ENCODE results near the gene ZP3.

GRCh38 chr7:76329214-76329663 lies 26.8 kb downstream of the HSPB1 start:
- RRBS: no CpG with 5 or more reads among the region's 17 CpGs

GRCh38 chr7:76331157-76331681 lies 27.6 kb downstream of the YWHAG start:
- RRBS: no CpG with 5 or more reads among the region's 5 CpGs

DNA sequence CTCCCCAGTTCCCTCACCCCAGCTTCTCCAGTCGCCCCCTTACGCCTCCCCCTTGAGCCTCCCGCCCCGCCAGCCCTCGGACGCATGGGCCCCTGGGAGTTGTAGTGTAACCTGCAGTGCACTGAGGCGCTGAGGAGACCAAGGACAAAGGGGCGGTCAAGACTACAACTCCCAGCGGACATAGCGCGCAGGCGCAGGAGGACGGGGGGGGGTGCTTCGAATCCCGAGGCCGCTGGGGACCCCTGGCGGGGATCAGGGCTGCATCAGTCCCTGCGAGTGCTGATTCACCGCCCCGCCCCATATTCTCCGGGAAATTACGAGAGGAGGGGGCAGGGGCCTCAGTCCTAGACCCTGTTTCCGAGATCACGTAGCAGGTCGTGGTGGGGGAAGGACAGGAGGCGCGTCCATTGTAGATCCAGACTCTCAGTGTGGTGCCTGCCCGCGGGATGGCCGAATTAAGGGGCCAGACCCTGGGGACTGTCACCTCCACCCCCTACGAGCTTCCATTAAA lies 472 bp upstream of the YWHAG start:
- RRBS: no CpG with 5 or more reads among the region's 31 CpGs

GRCh38 chr7:76424758-76425051 lies at the start of gene ZP3:
TSS of gene ZP3 (plus strand) at chr7:76424950.
- RRBS: no CpG with 5 or more reads among the region's 2 CpGs

- RRBS: no CpG with 5 or more reads among the region's 1 CpG
Observed at GRCh38 chr7:76439605-76439971, 14.8 kb downstream of the ZP3 start.

- RRBS: 0% methylated on average over 1 of the region's 35 CpGs
Observed at GRCh38 chr7:76516020-76516527, 5.7 kb downstream of the UPK3B start.

- RRBS: no CpG with 5 or more reads among the region's 5 CpGs
Observed at GRCh38 chr7:76583825-76584490, 40.9 kb upstream of the SPDYE16 start.

GRCh38 chr7:76590697-76591414 lies 36.2 kb downstream of the POMZP3 start:
- RRBS: no CpG with 5 or more reads among the region's 7 CpGs

DNA sequence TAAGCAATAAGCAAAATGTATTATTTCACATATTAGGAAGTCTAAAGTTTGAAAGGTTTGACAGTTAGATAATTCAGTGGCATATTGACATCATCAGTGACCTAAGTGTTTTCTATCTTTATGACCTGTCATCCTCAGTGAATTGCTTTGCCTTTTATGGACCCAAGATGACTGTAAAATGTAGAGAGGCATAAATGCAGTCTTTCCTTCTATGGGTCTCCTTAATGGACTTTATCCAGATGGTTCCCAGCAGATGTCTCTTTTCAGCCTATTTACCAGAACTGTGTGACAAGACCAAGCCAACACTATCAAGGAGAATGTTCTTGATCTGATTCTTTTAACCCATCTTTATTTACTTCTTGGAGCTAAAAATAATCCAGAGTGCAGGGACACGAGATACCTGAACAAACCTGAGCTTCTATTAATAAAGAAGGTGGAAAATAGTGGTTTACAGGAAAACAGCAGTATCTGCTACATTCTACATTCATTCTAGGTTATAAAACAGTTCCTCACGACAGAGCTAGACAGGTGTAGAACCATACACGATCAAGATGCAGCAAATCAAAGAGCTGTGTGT lies 192.8 kb downstream of the SPDYE17 start:
- RRBS: no CpG with 5 or more reads among the region's 3 CpGs

DNA sequence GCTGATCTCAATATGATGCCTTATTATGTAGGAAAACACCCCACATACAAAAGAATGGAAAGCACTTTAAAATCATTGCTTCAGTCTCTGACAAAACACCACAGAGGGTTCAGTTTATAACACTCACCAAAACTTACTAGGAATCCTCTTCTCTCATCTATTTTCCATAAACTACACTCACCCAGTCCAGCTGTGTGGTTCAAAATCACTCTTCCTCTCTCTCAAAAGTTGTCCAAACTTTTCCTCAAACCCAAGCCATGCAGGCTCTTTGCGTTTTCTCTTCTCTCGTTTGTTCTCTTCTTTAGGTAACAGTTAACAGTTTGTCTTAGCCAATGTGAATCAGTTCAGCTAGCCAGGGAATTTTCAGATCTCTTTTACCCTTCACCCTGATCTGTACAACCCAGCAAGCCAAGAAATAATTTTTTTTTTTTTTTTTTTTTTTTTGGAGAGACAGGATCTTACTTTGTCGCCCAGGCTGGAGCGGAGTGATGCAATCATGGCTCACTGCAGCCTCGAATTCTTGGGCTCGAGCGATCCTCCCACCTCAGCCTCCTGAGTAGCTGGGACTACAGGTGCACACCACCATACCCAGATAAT lies 78.5 kb upstream of the FGL2 start:
- RRBS: no CpG with 5 or more reads among the region's 7 CpGs

DNA sequence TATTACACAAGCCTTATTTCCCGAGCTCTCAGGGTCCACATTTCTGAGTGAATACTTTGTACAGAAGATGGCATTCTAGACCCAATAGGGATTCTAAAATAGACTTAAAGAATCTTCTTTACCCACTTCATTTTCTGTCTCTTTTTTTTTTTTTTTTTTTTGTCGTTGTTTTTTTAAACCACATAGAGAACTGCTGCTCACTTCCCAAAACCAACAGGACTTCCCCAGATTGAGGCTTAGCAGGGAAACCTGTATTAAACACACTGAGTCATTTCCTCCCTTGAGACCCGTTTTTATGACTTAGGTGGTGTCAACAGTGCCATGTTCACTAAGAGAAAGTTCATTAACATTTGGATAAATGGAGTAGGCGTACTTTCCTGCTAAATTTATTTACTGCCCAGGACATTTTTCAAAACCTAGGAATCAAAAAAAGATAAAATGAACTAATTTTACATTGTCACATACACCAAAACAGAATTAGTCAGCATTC lies 85.7 kb downstream of the GSAP start:
- RRBS: no CpG with 5 or more reads among the region's 4 CpGs

GRCh38 chr7:77351371-77352017 lies 64.7 kb downstream of the GSAP start:
- RRBS: no CpG with 5 or more reads among the region's 6 CpGs

GRCh38 chr7:77383345-77383950 lies 32.7 kb downstream of the GSAP start:
- RRBS: no CpG with 5 or more reads among the region's 8 CpGs

GRCh38 chr7:77413179-77413506 lies 3.0 kb downstream of the GSAP start:
- RRBS: no CpG with 5 or more reads among the region's 4 CpGs

DNA sequence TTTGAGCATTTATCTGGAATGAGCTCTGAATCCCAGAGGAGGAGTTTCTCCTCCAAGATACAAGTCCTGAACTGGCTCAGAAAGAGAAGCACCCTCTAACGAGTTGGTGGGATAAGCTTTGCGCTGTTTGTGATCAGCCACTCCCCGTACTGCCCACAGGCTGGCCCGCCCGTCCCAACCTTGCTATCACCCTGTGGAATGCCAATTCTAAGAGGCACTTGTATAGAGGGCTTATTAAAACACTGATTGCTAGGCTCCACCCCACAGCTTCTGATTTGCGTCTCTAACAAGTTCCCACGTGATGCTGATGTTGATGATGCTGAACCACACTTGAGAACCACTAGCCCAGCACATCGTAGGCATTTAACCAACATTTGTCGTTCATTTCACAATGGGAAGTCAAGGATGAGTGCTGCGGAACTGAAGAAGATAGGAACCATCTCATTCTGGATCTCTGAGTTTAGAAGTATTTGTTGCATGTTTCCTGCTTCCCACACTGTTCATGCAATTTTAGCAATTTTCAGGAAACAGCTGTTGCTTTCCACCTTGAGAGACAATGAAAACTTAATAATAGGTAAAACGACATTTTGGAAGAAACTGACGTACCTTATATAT lies 12.7 kb upstream of the GSAP start:
- RRBS: no CpG with 5 or more reads among the region's 12 CpGs

GRCh38 chr7:77452815-77453190 lies 36.7 kb upstream of the GSAP start:
- RRBS: no CpG with 5 or more reads among the region's 3 CpGs

DNA sequence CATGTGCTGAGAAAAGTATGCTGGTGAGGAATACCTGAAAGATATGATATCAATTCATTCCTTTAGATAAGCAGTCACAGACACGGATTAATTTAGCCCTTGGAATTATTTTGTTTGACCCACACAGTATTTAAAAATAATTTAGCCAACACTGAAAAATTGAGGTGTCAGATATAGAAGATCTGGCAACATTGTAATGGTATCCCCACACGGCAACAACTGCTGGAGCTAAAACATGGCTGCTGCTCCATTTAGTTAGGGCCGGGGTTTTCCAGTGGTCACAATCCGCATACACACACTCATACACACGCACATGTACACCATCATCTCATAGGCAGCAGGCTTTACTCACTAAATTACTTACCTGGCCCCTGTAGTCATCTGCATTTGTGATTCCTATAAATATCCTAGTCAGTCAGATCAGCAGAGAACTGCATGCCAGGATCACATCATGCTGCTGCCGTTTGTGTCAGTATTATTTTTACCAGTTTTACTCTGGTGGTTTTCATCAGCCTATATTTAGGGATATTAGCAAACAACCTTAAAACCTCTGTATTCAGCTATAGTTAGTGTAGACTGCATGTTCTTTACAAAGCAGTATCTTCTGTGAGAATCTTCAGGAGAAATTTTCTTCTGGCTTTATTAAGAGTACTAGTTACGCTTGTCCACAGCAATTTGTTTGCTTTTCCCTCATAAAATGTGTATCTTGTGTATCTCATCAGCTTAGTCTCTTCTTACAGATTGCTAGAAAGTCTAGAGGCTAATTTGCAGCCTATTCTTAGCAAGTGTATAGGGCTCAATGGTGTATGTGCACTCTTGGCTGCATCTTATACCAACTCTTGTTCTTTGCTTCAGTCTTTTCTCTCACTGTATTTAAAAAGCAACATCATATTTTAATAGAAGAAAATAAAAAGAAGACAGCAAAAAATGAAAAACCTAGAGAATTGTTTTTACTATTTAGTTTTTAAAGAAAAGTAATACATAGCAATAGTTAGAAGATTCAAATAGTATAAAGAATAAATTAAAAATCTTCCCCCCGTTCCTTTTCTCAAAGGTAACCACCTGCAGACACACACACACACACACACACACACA lies 38.2 kb upstream of the PTPN12 start:
- RRBS: no CpG with 5 or more reads among the region's 8 CpGs

DNA sequence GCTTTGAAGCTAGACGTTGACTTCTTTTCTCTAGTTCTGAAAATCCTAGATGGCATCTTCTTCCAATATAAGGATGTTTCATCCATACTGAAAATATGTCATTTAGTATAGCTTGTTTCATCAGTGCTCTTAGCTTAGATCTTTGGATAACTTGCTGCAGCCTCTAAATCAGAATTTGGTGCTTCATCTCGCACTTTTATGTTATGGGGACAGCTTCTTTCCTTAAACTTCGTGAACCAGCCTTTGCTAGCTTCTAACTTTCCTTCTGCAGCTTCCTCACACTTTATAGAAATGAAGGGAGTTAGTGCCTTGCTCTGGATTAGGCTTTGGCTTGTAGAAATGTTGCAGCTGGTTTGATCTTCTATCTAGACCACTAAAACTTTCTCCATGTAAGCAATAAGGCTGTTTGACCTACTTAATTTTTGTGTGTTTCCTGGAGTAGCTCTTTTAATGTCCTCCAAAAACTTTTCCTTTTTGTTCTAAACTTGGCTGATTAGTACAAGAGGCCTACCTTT lies 50.6 kb downstream of the PTPN12 start:
- RRBS: no CpG with 5 or more reads among the region's 3 CpGs

- RRBS: no CpG with 5 or more reads among the region's 5 CpGs
Observed at GRCh38 chr7:77606178-77606925, 69.3 kb downstream of the PTPN12 start.

- RRBS: no CpG with 5 or more reads among the region's 3 CpGs
Observed at GRCh38 chr7:77619224-77619586, 77.1 kb upstream of the RSBN1L start.